ENCODE measurements around a stretch of chr12.

DNA sequence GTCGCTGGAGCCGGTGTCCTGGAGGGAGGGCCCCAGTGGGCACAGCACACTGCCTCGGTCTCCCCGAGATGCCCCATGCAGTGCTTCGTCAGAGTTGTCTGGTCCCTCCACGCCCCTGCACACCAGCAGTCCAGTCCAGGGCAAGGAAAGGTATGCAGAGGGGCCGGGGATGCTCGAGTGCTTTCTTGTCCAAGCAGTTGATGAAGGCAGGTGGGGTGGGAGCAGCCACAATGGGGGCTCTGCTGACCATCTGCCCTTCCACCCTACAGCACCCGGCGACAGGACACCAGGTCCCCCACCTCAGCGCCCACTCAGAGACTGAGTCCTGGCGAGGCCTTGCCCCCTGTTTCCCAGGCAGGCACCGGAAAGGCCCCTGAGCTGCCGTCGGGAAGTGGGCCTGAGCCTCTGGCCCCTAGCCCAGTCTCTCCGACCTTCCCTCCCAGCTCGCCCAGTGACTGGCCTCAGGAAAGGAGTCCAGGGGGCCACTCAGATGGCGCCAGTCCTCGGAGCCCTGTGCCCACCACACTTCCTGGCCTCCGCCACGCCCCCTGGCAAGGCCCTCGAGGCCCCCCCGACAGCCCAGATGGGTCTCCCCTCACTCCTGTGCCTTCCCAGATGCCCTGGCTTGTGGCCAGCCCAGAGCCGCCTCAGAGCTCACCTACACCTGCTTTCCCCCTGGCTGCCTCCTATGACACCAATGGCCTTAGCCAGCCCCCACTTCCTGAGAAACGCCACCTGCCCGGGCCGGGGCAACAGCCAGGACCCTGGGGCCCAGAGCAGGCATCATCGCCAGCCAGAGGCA, 10.7 kb downstream of the TNS2 start:
- PRO-cap: no peak
- RAMPAGE, long total RNA: no peak

- PRO-cap: no peak
- RAMPAGE, long total RNA: start-site peak on the minus strand at chr12:53068155-53068304, 34 reads
Measured at GRCh38 chr12:53067956-53068358, 11.2 kb downstream of the SPRYD3 start.

GRCh38 chr12:53113301-53113889, 10.1 kb downstream of the SOAT2 start:
- PRO-cap: no peak
- RAMPAGE, long total RNA: no peak

DNA sequence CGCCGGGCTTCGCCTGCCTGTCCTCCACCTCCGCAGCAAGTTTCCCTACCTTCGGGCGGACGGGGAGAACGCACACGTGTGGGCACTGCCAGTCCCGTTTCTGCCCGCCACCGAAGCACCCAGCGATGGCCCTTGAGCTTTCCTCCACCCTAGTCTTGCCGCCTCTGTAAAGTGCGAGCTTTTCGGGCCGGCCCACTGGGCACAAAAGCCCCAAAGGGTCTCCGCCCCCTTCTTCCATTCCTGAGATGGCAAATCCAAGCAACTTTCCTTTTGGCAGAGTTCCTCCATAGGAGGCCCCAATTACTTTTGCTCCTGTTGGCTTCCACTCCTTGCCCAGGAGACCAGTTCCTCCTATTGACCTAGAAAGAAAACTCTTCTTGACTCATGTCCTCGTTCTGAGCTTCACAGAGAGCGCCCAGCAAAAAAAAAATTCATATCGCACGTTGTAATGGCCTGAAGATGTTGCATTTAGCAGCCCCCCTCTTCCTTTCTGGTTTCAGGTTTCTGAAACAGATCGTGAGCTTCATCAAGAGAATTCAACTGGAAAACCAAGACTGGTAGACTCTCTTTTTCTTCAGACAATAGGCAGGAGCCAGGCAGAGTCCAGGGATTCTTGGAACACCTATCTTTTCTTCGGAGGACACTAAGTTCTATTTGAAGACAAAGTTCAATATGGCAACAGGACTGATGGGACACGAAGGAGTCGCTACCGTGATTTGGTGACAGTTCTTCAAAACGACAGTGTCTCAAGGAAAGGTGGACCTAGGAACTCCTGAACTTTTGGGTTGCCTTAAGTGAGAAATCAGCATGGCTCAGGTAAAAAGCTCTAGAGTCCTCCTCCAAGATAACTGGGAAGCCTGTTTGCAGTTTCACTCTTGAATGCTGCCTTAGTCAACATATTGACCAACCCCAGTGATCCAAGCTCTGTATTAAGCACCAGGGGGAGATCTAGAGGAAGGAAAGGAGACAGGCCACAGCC, 741 bp upstream of the CSAD start:
- PRO-cap: no peak
- RAMPAGE, long total RNA: start-site peak on the minus strand centred at position 161 of the sequence, 36 bp wide, 28 reads

DNA sequence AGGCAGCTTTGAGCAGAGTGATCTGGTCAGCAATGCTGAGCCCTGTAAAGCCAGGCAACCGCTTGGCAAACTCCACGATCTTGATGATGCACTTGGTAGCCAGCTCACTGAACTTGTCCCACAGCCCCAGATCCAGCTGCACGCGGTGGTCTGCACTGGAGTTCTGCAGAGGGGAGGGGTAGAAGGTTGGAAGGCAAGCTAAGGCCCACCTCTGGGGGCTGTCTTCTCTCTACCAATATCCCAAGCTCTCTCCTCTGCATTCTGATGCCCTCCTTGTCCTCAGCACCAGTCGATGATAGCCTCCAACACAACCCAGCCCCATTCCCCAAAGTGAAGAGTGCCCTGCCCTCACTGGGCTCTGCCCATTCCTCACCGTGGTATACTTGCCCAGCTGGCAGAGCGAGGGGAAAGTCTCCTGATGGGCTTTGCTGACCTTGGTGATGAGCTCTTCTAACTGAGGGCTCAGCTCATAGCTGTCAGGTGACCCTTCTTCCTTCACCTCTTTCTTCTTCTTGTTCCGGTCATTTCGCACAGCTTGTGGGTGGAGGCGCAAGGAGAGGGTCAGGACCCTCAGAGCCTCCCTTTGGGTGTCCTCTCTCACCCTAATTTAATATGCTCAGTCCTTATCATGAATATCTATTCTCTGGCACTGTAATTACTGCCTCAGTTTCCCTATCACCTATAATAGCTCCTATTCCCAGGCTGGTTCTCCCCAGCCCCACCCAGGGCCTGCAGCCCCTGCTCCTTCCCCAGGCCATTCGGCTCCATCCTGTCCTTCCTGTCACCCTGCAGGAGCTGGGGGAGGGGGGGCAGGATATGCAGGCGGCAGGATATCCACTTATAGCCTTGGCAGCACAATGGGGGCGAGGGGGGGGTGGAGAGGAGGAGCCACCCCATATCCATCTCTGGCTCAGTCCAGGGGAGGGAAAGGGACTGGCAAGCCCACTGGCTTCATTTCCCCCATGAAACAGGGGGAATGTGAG, 7.3 kb upstream of the ITGB7 start:
- PRO-cap: unidirectional peak, plus-strand start at position 913 of the sequence
- RAMPAGE, long total RNA: no peak

GRCh38 chr12:53219280-53220101, 12.4 kb upstream of the ITGB7 start:
- PRO-cap: bidirectional peak, plus-strand start at chr12:53219636, minus-strand start at chr12:53219357
- RAMPAGE, long total RNA: start-site peak on the minus strand at chr12:53219503-53219525, 22 reads; start-site peak on the minus strand at chr12:53219811-53219887, 10 reads

DNA sequence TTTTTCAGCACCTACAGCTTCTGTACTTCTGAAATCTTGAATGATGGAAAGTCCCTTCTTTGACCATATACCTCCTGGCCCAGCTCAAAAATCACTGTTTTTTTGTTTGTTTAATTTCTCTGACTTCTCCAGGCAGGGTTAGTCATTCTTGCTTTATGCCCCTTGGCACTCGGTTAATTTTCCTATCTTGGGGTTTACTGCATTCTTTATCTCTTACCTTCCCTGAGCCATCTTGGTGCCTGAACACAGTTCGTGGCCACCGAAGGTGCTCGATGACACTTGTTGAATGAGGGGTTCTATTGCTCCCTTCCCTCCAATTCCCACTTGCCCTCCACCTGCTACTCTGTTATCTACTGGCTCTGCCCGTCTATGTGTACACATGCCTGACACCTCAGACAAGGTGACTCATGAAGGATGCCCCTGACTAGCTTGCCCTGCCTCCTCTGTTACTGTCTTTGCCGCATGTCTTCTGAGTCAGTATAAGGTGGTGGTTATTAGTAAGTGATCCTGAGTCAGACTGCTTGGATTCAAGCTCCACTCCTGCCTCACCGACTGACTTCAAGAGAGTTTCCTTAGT, 4.4 kb downstream of the AMHR2 start:
- PRO-cap: no peak
- RAMPAGE, long total RNA: no peak

DNA sequence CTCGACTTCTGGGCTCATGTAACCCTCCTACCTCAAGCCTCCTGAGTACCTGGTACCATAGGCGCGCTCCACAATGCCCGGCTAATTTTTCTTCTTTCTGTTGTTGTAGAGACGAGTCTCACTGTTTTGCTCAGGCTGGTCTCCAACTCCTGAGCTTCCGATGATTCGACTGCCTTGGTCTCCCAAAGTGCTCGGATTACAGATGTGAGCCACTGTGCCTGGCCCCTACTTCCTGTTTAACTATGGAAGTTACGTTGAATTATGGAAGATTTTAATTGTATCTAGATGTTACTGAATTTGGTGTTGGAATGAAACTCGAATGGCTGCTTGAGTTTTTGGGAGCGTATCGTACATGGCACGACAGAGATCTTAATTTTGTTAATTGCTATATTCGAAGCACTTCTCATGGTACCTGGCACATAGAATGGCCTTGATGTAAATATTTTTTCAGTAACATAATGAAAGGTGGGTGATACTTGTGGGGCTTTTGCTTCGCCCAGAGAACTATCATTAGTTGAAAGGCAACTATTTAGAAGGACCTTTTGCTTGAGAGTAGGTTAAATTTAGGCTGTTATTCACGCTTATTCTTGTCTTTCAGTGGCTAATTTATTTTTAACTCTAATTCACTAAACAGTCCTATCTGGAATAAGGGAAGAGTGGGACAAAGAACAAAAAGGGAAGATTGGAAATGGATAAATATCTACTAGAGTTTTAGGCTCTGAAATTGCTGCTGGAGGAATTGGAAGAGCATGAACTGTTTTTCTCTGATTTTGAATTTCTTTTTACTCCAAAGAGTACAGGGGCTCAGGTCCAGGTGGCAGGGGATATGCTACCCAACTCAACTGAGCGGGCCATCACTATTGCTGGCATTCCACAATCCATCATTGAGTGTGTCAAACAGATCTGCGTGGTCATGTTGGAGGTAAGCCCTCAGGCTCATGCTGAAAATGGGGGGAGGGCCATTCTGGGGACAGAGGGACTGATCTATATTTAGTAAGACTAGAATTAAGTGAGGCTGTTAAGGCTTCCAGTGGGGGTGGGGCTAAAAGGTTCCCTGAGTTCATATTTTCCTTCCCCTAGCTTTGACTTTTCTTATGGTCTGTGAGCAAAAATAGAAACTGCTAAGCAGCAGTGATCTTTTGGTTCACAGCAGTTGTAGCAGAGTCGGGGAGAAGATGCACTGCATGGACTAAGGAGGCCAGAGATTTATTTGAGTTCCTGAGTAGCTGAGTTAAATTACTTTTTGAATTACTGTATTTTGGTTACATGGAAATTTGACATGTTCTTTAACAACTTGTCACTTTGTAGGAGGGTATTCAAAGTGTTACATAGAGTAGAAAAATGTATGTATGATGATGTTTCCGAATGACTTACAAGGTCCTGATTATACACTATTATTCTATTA, 8.8 kb downstream of the PCBP2 start:
- PRO-cap: no peak
- RAMPAGE, long total RNA: no peak

GRCh38 chr12:53475021-53476057, 23.4 kb downstream of the PCBP2 start:
- PRO-cap: no peak
- RAMPAGE, long total RNA: no peak

- PRO-cap: no peak
- RAMPAGE, long total RNA: no peak
Measured at GRCh38 chr12:53591480-53591948, 34.7 kb downstream of the ATF7 start.

- PRO-cap: no peak
- RAMPAGE, long total RNA: no peak
Measured at GRCh38 chr12:53623324-53623954, 2.7 kb downstream of the ATF7 start.

GRCh38 chr12:53664915-53665703, 10.8 kb downstream of the ATP5MC2 start:
- PRO-cap: no peak
- RAMPAGE, long total RNA: no peak

GRCh38 chr12:53676744-53677073, 826 bp upstream of the ATP5MC2 start:
- PRO-cap: bidirectional peak, plus-strand start at chr12:53676803, minus-strand start at chr12:53676790
- RAMPAGE, long total RNA: no peak

GRCh38 chr12:53726704-53727285, 457 bp downstream of the CALCOCO1 start:
- PRO-cap: no peak
- RAMPAGE, long total RNA: no peak

DNA sequence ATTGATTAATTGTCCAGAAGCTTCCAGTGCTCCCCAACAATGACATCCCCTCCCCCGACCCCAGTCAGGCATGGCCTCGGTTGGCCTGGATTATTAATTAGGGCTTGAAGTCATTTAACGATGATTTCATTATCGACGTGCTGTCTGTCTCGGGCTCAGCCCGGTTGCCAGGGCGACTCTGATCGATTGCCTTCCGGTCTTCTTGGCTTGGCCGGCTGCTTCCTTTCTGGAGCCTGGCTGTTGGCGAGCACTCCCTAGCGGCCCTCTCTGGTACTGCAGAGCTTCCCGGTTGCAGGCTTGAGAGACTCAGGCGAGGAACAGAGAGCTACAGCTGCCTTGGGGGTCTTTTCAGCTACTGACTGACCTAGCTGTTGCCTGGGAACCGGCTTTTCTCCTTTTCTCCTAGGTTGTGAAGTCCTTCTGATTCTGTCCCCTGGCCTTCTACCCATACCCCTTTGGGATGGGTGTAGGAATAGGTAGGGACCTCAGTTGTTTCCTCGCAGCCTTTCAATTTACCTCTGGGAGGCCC, 29.9 kb upstream of the CALCOCO1 start:
- PRO-cap: no peak
- RAMPAGE, long total RNA: no peak

- PRO-cap: no peak
- RAMPAGE, long total RNA: no peak
Measured at GRCh38 chr12:53956387-53957010, 1.8 kb downstream of the HOXC12 start.

- PRO-cap: bidirectional peak, plus-strand start at chr12:53966092, minus-strand start at chr12:53965914
- RAMPAGE, long total RNA: no peak
Measured at GRCh38 chr12:53965623-53966947, 6.8 kb upstream of the HOXC11 start.

DNA sequence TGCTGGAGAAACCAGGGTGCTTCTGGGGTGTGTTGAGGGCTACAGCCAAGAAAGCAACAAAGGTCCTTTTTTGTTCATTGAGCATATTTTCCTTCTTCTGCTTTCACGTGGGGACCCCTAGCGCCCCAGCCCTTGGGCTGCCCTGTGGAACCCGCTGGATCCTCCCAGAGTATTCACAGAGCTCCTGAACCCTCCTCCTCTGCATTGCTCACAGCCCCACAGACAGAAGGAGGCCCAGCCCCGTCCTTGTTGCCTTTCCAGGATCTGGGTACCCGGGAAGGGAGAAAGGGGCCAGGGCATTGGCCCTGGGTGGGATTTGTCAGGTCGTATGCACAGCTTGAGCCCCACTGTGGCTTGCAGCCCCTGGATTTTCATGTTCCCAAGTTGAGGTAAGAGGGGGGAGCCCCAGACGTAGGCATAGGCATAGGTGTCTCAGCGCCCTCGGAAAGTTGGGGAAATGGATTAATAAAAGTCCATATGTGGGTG, 3.3 kb upstream of the HOXC10 start:
- PRO-cap: no peak
- RAMPAGE, long total RNA: no peak

DNA sequence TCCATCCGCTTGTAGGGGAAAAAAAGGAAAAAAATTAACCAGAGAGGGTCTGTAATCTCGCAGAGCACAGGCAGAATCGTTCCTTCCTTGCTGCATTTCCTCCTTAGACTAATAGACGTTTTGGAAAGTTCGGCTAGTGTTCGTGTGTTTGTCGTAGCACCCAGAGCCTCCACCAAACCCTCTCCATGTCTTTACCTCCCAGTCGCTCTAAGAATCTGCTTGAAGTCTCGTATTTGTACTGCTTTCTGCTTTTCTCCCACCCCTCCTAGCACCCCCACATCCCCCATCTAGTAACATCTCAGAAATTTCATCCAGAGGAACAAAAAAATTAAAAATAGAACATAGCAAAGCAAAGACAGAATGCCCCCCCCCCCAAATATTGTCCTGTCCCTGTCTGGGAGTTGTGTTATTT, 4.8 kb downstream of the HOXC10 start:
- PRO-cap: no peak
- RAMPAGE, long total RNA: no peak

- PRO-cap: no peak
- RAMPAGE, long total RNA: no peak
Measured at GRCh38 chr12:53993909-53994715, 5.8 kb upstream of the HOXC9 start.